Type B pancreatic cell (in vitro differentiated cells): Measurements from ENCODE around the genes PTPN6, C1R and CLEC4C.

DNA sequence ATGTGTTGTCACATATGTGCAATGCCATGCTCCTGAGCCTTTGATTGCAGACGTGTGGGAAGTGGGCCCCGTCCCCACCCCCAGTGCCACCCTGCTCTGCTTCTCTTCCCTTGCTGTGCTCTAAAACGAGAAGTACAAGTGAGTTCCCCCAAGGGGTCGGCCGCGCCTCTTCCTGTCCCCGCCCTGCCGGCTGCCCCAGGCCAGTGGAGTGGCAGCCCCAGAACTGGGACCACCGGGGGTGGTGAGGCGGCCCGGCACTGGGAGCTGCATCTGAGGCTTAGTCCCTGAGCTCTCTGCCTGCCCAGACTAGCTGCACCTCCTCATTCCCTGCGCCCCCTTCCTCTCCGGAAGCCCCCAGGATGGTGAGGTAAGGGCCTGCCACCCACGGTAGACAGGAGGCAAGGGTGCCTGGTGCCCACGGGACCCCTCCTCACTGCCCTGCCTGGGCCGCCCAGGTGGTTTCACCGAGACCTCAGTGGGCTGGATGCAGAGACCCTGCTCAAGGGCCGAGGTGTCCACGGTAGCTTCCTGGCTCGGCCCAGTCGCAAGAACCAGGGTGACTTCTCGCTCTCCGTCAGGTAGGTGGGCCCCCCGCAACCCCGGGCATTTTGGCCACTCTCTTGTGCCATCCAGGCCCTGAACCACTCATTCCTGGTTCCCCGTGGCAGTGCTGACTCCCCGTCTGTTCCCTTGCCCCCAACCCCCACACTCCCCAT lies at the start of gene PTPN6:
PTPN6 (plus strand) TSS at position 203 of the 716 bp plus-strand sequence.
- PRO-cap: no peak

GRCh38 chr12:6953048-6953321 lies 1.8 kb downstream of the PTPN6 start:
- PRO-cap: no peak

- PRO-cap: no peak
Observed at GRCh38 chr12:6955874-6956799, 5.0 kb downstream of the PTPN6 start.

- PRO-cap: bidirectional peak, plus-strand start at chr12:6959318, minus-strand start at chr12:6959226
Observed at GRCh38 chr12:6958571-6959789, 7.8 kb downstream of the PTPN6 start.

- PRO-cap: no peak
Observed at GRCh38 chr12:6959855-6960617, 8.9 kb downstream of the PTPN6 start.

DNA sequence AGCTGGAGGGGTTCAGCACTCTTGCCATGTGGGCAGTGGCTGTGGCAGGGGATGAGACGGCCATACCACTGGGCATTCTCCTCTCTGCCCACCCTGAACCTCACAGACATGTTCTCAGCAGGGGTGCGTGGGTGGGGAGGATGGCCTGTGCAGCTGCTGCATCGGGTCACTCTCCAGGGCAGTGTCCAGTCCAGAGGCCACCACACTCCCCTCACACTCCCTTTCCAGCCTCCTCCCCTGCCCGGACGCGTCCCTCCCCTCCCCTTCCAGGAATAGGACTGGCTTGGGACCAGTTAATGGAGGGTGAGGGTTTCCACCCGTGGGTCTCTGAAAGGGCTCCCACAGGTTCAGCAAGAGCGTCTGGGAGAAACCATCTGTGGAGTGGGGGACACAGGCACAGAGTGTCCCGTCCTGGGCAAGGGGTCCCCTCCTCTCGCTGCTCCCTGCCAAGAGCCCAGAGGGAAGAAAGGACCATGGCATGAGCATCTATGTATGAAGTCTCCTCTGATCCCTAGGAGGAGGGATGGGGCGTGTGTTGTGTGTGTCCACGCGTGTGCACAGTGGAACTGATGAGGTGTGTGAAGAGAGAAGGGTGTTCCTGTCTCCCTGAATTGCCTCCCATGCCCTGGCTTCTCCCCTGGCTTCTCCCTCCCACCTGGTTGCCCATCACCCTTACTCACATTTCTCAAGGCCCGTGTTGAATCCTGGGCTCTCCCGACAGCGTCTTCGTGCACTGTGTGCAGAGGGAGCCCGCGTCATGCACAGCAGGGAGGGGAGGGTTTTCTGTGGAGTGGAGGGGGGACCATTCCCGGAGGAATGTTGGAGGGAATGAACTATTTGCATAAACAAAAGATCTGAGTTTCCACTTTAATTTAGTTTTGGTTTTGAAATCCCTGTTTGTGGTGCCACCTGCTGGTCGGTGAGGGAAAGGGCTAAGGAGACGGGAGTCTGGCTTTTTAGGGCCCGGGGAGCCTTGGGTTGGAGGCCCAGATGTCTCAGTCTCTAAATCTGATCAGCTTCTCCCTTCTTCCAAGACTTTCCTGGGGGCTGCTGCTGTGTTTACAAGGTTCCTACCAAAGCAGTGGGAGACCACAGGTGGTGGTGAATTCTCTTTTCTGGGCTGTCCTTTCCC lies at the start of gene C1R:
C1R (minus strand) TSS at position 739 of the 1,132 bp plus-strand sequence.
- PRO-cap: no peak

GRCh38 chr12:7093682-7094714 lies 1.8 kb upstream of the C1R start:
- PRO-cap: no peak

- PRO-cap: no peak
Observed at GRCh38 chr12:7096460-7097358, 4.5 kb upstream of the C1R start.

DNA sequence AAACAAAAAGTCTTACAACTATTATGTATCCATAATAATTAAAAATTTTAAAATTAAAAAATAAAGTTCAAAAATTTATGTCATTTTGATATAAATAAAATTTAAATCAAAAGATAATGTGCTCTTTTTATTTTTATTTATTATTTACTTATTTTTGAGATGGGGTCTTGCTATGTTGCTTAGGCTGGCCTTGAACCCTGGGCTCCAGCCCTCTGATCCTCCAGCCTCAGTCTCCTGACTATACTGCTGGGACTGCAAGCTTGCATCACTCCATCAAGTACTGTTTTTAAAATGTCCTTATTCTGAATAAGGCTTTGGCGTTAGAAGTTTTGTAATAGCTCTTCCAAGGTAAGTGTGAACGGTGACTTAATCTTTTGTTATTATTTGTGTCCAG lies 1.5 kb downstream of the C1RL start:
- PRO-cap: no peak

GRCh38 chr12:7122275-7123510 lies 6.0 kb downstream of the RBP5 start:
- PRO-cap: no peak

DNA sequence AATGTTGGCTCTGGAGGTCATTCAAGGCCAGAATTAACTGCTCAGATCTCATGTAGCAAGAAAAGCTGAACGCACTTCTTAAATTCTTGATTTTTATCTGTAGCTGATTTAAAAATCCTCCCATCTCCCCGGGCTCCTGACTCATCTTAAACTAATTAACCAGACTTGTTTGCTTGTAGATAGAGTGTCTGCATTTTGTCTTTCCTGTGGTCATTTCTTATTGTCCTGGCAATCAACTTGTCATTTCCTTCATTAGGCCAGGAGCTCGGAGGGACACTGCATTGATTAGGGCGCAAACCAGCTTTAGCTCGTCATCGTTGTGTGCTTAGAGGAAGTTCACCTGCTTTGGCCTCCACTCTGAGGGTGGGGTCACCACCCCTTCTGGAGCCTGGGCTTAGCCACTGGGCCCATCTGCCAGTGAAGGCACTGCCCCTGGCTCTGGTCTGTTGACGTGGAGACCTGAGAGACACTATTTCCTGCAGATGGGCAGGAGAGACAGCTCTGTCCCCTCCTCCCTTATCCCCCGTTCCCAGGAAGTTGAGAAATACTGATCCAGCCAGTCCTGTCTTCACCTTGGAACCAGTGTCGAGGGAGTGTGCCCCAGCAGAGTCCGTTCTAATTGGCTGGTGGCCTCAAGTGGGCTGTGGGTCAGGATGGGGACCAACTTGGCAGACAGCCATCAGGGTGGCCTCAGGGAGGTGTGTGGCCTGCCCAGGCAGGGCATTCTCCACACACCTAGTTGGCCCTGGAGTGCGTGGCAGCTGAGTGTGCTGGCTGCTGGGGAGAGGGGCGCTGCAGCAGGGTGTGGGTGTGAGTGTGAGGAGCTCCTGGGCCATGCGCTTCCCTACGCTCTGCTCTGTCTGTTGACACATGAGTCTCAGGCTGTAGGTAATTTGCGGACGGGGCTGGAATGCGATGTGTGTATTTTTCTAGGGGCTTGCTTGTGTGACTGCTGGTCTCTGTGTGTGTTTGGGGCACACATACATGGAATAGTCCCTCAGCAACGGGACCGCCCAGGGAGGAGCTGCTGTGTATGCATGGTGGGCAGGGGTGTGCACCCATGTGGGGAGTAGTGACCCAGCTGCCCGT lies 25.3 kb downstream of the CLSTN3 start:
- PRO-cap: no peak

DNA sequence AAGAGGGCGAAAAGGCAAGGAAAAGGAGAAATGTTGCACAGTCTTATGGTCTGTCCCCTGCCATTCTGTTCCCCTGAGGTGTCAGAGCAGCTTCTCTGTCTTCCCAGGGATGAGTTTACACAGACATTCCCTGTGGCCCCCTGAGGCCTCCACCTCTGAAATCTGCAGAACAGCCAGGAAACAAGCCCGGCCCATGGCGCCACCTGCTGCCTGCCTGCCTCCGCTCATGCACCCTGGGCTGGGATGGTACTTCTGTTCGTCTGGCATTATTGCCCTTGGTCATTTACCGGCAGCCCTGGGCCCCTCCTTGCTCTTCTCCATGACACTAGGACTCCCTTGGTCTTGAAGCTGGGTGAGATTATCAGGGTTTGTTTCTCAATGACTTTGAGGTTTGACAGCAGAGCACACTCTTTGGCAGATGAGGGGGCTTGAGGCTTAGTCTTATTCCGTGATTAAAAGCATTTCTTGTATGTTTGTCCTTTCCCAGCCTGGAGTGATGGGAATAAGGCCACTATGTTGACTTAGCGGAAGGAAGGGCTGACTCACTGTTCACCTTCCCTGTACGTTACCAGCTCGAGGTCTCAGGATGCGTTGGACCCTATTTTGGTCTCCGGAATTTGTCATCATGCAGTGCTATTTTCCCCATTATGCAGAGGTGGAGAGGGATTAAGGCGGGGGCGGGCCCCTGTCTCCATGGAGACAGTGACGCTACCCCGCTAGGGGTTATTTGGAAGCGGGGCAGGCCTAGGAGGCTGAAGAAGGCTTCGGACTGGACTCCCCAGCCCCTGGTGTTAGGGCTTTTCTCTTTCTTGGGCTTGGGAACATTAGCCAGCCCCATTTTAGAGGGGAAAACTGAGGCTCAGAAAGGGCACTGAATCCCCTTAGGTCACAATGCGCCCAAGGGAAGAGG lies 772 bp upstream of the PEX5 start:
- PRO-cap: unidirectional peak, plus-strand start at position 726 of the sequence

GRCh38 chr12:7373335-7373728 lies 69.5 kb downstream of the ACSM4 start:
- PRO-cap: no peak

- PRO-cap: no peak
Observed at GRCh38 chr12:7542741-7543383, 39.3 kb upstream of the CD163 start.

DNA sequence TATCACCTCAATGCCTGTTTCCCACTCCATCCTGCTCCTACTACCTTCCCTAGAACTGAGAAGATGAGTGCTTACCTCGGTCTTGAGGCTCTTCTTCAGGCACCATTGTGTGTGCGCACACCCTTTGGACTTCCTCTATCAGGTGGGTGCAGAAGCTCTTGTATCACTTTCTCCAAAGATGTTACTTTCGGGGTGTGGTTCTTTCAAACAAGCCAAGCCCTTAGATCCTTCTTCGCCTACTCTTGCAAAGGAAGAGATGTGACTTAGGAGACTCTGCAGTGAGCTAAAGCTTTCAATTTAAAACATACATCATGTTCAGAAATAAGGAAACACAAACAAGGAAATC lies at the start of gene CLEC4C:
CLEC4C (minus strand) TSS at position 133 of the 346 bp plus-strand sequence.
- PRO-cap: no peak

DNA sequence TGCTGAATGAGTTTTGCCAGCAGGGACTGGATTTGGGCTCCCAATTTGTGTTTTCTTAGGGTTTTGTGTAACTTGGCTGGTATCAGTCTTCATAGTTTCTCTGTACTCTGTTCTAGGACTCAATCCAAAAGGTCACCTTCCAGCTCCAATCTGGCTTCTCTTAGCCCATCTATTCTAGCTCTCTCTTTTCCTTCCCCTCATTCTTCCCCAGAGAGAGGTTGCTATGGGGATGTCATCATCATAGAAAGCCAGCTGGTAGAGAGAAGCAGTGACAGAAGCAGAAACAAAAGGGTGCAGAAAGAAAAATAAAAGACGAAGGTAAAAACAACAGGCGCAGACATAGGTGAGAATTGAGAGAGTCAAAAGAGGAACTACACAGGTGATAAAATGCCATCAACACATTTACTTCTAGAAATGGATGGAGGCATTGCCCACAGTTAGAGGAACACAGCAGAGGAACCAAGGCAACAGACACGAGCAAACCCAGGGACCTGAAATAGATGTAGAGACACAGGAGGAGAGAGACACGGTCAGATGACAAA lies 25.1 kb downstream of the SLC2A14 start:
- PRO-cap: no peak

DNA sequence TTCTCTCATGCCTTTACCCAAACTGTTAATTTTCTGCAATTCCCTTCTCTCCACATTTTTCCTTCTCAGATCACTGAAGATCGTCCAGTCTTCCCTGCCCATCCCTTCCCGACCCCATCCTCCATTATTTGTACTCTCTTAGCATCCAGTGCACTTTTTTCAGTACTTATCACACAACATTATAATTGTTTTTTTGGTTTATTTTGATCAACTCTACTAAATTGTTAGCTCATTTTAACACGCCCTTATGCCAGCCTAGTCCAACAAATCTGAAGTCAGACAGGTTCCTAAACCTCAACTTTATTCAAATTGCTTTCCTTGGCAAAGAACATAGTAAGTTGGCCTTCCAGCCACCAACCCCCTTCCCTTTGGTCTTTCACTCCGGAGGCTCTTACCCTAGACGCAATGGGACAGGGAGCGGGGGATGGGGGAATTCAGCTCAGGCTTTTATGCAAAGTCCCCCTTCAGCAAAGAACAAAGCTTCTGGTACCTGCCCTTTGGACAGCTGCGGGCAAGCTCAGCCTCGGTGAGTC lies 17.7 kb upstream of the SLC2A14 start:
- PRO-cap: no peak

- PRO-cap: no peak
Observed at GRCh38 chr12:7907090-7907487, 28.9 kb downstream of the SLC2A3 start.

GRCh38 chr12:7924843-7925594 lies 11.0 kb downstream of the SLC2A3 start:
- PRO-cap: unidirectional peak, minus-strand start at chr12:7925176; unidirectional peak, minus-strand start at chr12:7925398

GRCh38 chr12:8018624-8019332 lies 13.7 kb upstream of the FOXJ2 start:
- PRO-cap: no peak